ENCODE measurements around the genes AAGAB and PIAS1.

DNA sequence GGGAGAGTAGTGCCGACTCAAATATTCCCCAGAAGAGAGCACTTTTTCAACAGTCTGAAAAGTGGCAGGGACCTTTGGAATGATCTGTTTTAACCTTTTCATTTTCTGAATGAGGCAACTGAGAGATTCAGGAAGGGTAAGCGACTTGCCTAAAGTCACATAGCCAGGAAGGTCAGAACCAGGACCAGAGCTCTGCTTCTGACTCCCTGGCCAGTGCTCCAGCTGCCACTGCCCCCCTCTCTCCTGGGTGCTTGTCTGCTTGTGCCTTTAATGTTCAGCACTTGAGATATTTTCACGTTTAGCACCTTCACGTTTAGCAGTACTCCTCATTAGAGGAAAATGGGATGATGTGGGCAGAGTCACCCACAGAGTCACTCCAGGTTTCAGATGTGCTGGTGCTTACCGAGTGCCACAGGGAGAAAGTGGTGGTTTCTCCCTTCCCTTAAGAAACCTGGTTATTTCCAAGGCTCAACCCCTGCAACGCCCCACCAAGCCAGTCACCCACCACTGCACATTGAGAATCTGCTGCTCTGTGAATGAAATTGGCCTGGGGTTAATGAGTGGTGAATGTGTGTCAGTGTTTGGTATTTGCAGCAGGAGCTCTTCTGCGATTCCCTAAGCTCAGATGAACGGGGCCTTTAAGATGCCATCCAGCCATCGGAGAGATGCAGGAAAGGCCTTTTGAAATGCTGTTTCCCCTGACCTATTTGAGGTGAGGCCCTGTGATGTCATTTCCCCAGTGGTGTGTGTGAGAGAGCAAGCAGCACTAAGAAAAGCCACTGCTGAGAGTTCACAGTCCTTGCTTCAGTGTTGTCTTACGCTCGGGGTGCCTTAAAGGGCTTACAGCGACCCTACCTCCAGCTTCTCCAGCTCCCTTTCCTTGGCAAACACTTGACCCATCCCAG, 68.6 kb downstream of the SMAD3 start:
- PRO-cap, 3 experiments = peak in 1 of 3 experiments; most common plus-strand start position 799 of the sequence (in 1)
- RAMPAGE, long total RNA, 2 experiments = no peak in any of the 2 experiments
- RRBS = no CpG with 5 or more reads among the region's 12 CpGs

DNA sequence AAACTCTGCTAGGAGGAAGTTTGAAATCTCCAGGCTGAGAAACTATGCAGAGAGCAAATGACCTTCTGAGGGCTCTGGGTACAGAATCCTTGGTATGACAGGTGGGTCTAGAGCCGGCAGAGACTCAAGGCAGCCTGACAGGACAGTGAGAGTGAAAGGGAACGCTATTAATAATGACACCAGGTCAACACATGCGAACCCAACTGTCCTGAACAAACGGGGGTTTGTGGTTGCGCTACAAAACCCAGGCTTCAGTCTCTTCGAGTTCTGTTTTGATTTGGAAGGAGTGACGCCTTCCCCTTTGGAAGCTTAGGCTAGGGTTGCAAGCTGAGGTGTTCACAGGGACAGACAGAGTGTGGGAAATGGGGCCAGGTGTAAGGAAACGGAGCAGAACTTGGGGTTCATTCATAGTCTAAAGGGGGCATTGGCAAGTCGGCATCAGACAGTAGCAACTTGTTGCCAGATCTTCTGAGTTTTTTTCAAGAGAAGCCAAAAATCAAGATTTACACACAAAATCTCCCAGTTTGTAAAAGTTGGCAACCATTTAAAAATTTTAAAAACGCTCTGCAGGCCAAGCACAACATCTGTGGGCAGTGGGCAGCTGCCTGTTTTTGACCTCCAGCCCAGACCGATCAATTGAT, 75.2 kb downstream of the SMAD3 start:
- PRO-cap, 3 experiments = no peak in any of the 3 experiments
- RAMPAGE, long total RNA, 2 experiments = no peak in any of the 2 experiments
- RRBS = no CpG with 5 or more reads among the region's 11 CpGs

DNA sequence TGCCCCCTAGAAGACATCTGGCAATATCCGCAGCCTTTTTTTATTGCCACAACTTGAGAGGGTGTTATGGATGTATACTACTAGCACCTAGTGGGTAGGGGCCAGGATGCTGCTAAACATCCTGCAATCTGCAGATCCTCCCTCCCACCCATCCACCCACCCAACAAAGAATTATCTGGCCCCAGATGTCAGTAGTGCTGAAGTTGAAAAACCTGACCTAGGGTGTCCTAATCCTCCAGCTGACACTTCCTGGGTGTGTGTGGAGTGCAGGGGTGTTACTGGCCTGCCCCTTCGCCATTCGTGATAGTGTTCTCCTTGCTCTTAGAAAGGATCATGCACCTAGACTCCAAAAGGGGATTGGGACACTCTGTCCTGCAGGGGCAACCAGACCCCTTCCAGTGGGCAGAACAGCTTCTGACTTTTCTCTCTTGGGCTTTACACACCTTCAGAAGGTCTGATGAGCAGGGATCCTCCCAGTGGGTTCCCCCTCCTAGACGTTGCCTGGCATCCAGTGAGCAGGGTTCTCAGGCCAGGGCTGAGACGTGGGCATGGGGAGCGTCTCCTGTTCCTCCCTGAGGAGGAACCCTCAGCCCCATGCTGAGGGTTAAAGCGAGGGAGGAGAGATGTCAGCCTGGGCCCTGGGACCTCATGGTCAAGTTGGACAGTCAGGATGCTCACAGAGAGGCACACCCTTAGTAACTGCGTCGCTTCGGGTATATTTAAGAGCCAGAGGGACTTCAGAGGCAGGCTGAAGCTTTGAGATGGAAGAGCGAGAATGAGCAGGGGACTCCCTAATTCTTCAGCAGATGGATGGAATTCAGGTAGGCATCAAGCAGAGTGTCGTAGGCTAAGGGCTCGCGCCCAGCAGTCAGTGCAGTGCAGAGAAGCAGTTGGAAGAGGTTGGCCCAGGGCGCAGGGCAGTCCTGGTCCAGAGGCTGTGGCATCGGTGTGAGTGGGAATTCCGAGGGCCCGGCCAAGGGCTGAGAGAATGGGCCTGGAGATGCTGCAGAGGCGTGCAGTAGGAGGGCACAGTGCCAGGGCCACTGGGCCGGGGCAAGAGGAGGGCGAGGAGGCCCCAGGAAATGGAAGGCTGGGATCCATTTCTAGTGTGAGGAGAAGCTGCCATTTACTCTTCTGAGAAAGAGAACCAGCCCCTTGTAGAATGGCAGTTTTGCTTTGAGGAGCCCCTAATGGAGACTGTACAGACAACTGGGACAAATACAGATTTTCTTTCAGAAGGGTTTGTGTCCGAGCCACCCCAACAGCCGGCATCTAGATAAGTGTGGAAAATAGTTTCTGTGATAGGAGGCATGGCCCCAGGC, 74.7 kb downstream of the AAGAB start:
- PRO-cap, 3 experiments = no peak in any of the 3 experiments
- RAMPAGE, long total RNA, 2 experiments = no peak in any of the 2 experiments
- RRBS = 95% methylated on average over 1 of the region's 23 CpGs

DNA sequence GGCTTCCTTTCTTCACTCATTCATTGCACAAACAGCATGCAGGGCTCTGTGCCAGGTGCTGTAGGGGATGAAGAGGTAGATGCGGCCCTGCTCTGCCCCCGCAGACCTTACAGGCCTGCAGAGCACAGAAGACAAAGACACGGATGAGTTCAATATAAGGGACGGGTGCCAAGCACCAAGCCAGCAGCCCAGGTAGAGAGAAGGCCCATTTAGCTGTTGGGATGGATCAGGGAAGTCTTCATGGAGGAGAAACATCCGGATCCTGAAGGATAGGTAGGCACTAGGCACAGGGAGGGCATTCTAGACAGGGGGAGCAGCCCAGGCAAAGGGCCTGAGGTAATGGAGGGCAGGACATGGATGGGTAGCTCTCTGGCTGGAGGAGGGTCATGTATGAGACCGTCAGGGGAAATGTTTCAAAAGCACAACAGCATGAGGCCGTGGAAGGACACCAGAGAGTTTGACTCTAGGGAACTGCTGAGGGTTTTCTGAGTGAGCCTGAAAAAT, 69.3 kb downstream of the AAGAB start:
- PRO-cap, 3 experiments = no peak in any of the 3 experiments
- RAMPAGE, long total RNA, 2 experiments = no peak in any of the 2 experiments
- RRBS = no CpG with 5 or more reads among the region's 7 CpGs

DNA sequence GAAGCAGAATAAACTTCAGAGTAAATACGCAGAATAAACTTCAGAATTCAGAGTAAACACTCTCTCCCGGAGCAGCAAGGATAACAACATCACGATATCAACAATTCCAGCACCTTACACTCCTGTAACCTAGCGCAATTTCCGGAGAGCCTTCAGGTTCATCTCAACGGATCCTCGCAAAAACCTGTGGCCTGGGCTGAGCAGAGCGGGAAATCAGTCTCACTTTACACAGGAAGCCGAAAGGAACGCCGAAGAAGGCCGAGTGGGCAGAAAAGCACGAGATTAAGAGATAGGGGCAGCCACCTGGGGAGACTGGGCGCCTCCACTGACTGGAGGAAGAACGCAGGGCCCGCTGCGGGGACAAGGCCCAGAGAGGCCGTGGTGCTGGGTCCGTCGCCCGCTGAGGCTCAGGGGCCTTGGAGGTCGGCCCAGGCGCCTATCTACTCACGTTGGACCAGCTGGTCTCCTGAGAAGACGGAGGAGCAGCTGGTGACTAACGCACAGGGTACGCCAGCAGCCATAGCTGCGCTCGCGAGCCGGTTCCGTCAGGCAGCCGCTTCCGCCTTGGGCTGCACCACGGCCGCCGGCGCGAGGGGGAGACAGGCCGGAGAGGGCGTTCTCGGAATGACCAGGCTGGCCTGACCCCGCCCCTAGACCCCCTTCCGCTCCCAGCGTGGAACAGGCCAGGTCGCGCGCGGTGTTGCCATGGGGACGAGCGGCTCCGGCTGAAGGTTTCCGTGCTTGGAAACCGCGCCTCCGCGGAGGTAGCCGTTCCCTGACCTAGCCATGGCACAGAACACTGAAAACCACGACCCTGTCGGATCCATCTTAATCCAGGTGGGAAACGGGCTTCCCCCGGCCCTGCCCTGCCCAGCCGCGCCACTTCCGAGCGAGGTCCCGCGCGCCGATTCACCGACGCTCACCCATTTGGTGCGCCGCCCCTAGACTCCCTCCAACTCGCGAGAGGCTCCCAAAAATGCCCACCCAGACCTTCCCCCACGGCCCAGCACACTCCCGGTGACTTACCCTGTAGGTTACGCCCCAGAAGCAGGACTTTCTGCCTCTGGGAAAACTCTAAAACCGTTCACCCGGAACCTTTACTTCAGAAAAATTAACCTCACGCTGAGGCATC, at the start of gene AAGAB:
AAGAB (minus strand) TSS at position 551 of the 1,132 bp plus-strand sequence.
- PRO-cap, 3 experiments = peak in 3 of 3 experiments; most common plus-strand start position 686 of the sequence (in 1); most common minus-strand start position 547 of the sequence (in 2)
- RAMPAGE, long total RNA, 2 experiments = start-site peak on the plus strand in 2 of 2 experiments, centred at positions 730 to 742 of the sequence, 893 to 1,001 reads per replicate; start-site peak on the minus strand in 2 of 2 experiments, centred at positions 535 to 546 of the sequence, 848 to 1,021 reads per replicate
- RRBS = 2% methylated on average over 23 of the region's 82 CpGs

DNA sequence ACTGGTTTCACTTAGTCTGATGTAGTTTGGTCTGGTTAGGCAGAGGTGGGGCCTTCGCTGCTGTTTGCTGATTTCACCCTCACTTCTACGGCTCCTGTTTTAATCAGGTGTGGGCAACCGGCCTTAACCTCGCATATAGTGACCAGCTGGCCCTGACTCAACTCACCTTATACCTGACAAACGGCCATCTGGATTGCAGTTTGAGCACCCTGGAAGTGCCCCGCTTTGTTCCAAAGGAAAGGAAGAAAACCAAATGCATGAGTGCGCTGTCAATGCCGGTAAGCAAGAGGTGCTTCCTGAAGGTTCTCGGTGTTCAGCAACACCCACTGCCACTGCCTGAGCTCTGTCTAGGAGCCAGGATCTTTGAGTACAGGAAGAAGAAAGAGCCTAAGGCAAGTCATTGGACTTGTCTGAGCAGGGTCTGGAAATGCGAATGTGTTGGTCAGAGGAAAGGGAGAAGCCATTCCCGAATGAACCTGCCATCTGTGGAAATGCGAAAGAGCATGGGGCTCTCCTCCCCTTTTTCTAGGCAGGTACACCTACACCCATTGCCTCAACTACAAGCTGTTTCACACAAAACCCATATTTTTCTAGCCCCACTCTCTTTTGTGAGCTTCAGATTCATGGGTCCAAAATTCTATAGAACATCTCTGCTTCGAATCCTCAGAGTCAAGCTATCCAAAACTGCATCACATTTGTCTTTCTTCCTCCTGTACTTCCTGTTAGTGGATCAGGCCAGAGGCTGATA, 55.7 kb upstream of the C15orf61 start:
- PRO-cap, 3 experiments = no peak in any of the 3 experiments
- RAMPAGE, long total RNA, 2 experiments = no peak in any of the 2 experiments
- RRBS = no CpG with 5 or more reads among the region's 13 CpGs

DNA sequence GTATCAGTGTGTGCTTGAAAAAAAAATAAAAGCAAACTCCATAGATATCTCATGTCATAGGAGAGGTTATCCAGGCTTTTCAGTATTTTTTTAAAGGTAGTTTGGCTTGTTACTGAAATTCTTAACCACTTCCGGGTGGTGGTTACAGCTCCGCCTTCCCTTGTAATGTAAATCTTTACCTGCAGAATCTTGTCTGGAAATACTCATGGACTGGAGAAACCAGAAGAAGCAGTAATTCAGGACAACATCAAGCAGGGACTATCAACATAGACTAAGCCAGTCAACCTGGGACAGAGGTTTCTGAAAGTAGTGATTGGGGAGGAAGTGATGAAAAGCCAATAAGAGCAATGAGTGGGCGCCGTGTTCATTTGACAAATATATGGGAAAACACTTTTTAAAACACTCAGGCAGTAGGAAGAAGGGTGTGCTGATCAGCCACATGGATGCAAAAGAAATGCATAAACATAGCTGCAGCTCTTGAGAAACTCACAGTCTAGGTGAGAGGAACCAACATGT, 78.8 kb upstream of the SKOR1 start:
- PRO-cap, 3 experiments = no peak in any of the 3 experiments
- RAMPAGE, long total RNA, 2 experiments = no peak in any of the 2 experiments
- RRBS = no CpG with 5 or more reads among the region's 4 CpGs

- PRO-cap, 3 experiments = no peak in any of the 3 experiments
- RAMPAGE, long total RNA, 2 experiments = no peak in any of the 2 experiments
- RRBS = no CpG with 5 or more reads among the region's 3 CpGs
Measured at GRCh38 chr15:67851307-67851738, 26.0 kb downstream of the SKOR1 start.

DNA sequence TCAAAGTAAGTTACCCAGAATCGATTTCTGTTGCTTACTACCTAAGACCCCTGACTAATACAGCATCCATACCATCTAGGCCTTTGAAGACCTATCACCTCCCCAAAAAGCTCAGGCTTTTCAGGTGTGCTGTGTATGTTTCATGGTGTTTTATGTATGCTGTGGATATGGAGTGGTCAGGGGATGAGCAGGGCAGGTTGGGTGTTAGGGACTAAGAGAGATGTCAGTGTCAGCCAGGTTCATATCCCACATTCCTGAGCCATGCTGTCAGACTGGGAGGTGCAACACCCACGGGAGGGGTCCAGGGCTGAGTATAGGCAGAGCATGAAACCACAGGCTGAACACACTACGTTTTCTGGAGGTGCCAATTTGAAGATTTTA, 112.5 kb upstream of the PIAS1 start:
- PRO-cap, 3 experiments = no peak in any of the 3 experiments
- RAMPAGE, long total RNA, 2 experiments = no peak in any of the 2 experiments
- RRBS = no CpG with 5 or more reads among the region's 3 CpGs

GRCh38 chr15:68053844-68054681, at the start of gene PIAS1:
PIAS1 (plus strand) TSS chr15:68054315.
- PRO-cap, 3 experiments = peak in 3 of 3 experiments; most common plus-strand start chr15:68054315 (in 2); most common minus-strand start chr15:68053983 (in 1)
- RAMPAGE, long total RNA, 2 experiments = start-site peak on the plus strand in 1 of 2 experiments, at chr15:68054300-68054329 at its widest, 1,532 reads per replicate
- RRBS = 2% methylated on average over 19 of the region's 71 CpGs

GRCh38 chr15:68054682-68055141, 597 bp downstream of the PIAS1 start:
- PRO-cap, 3 experiments = peak in 2 of 3 experiments; most common plus-strand start chr15:68054769 (in 2); most common minus-strand start chr15:68054738 (in 2)
- RAMPAGE, long total RNA, 2 experiments = no peak in any of the 2 experiments
- RRBS = 2% methylated on average over 20 of the region's 31 CpGs

- PRO-cap, 3 experiments = no peak in any of the 3 experiments
- RAMPAGE, long total RNA, 2 experiments = no peak in any of the 2 experiments
- RRBS = no CpG with 5 or more reads among the region's 4 CpGs
Measured at GRCh38 chr15:68073650-68074081, 19.6 kb downstream of the PIAS1 start.

DNA sequence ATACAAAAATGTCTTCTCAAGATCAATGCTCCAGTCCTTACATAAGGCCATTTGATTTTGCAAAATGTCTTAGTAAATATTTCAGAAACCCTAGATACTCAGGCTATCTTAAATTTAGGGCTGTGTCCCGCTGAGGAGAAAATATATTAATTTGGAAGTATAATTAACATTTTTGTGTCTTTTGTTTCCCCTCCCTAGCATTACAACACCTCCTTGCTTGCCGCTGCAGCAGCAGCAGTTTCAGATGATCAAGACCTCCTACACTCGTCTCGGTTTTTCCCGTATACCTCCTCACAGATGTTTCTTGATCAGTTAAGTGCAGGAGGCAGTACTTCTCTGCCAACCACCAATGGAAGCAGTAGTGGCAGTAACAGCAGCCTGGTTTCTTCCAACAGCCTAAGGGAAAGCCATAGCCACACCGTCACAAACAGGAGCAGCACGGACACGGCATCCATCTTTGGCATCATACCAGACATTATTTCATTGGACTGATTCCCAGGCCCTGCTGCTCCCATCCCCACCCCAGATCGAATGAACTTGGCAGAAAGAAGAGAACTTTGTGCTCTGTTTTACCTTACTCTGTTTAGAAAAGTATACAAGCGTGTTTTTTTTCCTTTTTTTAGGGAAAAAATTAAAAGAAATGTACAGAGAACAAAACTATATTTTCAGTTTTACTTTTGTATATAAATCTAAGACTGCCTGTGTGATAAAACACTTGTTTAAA, 17.6 kb downstream of the CALML4 start:
- PRO-cap, 3 experiments = peak in 1 of 3 experiments; most common plus-strand start position 530 of the sequence (in 1); most common minus-strand start position 533 of the sequence (in 1)
- RAMPAGE, long total RNA, 2 experiments = no peak in any of the 2 experiments
- RRBS = no CpG with 5 or more reads among the region's 10 CpGs

DNA sequence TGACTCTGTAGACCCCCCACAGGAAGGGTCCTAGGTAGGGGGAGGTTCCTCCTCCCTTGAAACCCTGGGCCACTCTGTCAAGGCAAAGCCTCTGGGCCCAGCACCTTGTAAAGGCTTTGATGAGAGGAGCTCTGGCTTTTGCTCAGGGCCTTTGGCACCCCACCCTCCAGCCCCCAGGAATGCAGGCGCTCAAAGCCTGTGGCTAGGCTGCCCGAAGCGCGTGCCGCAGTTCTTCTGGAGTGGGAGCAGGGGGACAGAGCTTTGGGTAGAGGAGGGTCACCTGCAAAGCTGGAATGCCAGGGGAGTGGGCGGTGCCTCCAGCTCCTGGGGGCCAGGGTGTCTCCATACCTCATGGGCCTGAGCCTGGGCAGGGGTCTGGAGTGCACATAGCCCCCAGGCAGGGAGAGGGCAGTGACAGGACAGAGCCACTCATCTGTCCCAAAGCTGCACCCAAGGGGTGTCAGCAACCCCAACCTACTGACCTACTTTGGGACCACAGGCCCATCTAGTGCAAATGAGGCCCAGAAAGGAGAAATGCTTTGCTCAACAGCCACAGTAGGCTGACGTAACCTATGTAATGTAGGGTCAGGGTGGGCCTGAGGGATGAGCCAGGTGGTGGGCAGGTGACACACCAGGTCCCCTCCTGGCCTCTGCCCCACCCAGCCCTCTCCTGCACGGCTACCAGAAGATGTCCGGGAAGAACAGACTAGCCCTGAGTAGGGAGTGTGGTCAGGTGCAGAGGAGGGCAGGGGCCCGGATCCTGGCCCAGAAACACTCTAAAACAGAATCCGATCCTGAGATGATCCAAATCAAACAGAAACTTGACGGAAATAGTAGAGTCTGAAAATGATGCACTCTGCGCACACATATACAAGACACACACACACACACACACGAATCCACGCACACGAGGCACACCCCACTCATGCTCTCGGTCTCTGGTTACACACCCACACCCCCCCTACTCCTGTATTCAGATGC, 2.3 kb upstream of the CALML4 start:
- PRO-cap, 3 experiments = no peak in any of the 3 experiments
- RAMPAGE, long total RNA, 2 experiments = no peak in any of the 2 experiments
- RRBS = 95% methylated on average over 2 of the region's 17 CpGs

DNA sequence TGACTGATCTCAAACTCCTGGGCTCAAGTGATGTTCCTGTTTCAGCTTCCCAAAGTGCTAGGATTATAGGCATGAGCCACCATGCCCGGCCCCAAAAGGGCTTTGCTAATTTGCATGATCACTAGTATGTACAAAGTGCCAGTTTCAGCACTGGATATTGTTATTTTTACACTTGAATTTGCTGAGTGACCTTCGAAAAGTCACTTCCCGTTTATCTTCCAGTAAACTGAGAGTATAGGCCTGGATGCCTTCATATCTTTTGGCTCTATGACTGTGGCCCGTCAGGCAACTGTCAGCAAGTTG, 12.1 kb downstream of the CLN6 start:
- PRO-cap, 3 experiments = no peak in any of the 3 experiments
- RAMPAGE, long total RNA, 2 experiments = no peak in any of the 2 experiments
- RRBS = no CpG with 5 or more reads among the region's 4 CpGs

- PRO-cap, 3 experiments = no peak in any of the 3 experiments
- RAMPAGE, long total RNA, 2 experiments = no peak in any of the 2 experiments
- RRBS = no CpG with 5 or more reads among the region's 5 CpGs
Measured at GRCh38 chr15:68275029-68275875, 2.3 kb upstream of the FEM1B start.

- PRO-cap, 3 experiments = no peak in any of the 3 experiments
- RAMPAGE, long total RNA, 2 experiments = no peak in any of the 2 experiments
- RRBS = no CpG with 5 or more reads among the region's 21 CpGs
Measured at GRCh38 chr15:68315412-68316325, 38.1 kb downstream of the FEM1B start.

DNA sequence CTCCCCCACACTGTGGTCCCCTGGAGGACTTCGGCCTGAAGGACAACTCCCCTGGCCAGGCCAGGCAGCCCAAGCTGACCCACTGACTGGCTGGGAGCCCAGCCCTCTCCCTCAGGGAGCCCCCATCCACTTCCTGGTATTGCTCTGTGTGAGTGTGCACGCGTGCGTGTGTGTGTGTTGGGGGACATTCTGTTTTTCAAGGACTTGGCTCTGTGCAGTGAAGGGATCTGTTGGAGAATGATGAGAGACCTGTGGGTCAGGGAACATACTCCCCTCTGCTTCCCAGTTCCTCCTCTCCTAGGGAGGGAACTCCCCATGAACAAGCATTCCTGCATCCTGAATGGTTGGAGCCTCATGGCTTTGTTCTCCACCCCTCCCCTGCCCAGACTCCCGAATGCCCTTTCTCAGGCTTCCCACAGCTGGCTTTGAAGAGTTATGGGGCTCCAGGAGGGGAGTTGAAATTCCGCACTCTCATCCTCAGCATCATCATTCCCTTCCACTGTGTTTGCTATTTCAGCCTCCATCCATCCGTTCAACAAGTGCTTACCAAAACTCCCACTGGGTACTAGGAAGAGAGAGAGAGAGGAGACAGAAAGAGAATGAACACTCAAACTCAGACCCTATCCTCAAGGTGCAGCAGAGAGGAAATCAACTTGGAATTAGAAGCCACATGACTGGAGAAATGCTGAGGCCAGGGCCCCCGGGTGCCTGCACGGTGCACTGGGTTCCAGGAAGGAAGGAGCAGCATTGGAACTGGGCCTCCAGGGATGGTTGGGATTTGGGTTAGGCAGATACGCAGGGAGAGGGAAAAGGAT, 29.8 kb downstream of the CORO2B start:
- PRO-cap, 3 experiments = no peak in any of the 3 experiments
- RAMPAGE, long total RNA, 2 experiments = no peak in any of the 2 experiments
- RRBS = no CpG with 5 or more reads among the region's 10 CpGs

GRCh38 chr15:68620488-68621673, 42.1 kb downstream of the CORO2B start:
- PRO-cap, 3 experiments = peak in 1 of 3 experiments; most common plus-strand start chr15:68620921 (in 1); most common minus-strand start chr15:68620780 (in 1)
- RAMPAGE, long total RNA, 2 experiments = no peak in any of the 2 experiments
- RRBS = no CpG with 5 or more reads among the region's 21 CpGs

- PRO-cap, 3 experiments = peak in 1 of 3 experiments; most common minus-strand start chr15:68651249 (in 1)
- RAMPAGE, long total RNA, 2 experiments = no peak in any of the 2 experiments
- RRBS = no CpG with 5 or more reads among the region's 21 CpGs
Measured at GRCh38 chr15:68651048-68651664, 72.4 kb downstream of the CORO2B start.

All from testis (tissue), 5 donors.